Skin of body (tissue), 2 donors: ENCODE results near the genes PCDH11Y, TSPY3, DDX3Y, NLGN4Y, KDM5D and DAZ4.

- RAMPAGE, long total RNA = no peak
Measured at GRCh38 chrY:3367497-3368024, 211.3 kb upstream of the TGIF2LY start.

DNA sequence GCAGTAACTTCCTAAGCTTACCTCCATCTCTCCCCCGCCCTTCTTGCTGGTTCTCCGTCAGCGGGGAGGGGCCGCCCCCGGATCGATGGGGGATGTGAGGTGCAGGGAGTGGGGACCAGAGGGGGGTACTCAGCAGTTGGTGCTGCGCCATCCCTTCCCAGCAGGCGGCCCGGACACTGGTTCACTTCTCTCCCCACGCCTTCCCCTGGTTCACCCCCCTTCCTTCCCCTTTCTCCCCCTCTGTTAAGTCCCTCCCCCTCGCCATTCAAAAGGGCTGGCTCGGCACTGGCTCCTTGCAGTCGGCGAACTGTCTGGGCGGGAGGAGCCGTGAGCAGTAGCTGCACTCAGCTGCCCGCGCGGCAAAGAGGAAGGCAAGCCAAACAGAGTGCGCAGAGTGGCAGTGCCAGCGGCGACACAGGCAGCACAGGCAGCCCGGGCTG lies at the start of gene PCDH11Y:
Gene PCDH11Y, plus strand, starts transcription at position 296 of the 440 bp plus-strand sequence.
- RAMPAGE, long total RNA = no peak

- RAMPAGE, long total RNA = no peak
Measured at GRCh38 chrY:7322122-7322566, 410.6 kb upstream of the AMELY start.

DNA sequence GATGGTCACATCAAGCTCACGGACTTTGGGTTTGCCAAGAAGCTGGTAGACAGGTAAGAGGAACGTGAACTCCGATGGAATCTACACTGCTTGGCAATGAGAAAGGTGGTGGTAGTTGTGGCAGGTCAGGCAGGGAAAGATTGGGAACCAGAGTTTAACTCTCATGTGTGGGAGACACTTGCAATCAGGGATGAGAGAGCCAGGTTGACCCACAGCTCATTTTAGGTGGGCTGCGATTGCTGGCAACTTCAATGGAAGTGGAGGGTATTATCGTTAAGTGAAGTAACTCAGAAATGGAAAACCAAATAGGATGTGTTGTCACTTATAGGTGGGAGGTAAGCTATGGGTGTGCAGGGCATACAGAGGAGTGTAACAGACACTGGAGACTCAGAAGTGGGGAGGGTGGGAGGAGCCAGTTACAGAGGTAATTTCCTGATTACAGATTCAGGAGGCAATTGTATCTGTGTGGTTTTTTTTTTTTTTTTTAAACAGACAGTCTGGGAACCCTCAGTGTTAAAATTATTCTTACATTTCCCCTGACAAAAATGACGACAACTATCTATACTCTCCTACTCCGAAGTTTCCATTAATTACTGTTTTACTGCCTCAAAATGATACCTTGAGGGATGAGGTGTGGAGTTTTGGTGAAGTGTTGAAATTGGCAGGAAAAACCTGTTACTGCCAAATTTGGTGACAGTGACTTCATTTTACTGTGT lies 414.7 kb upstream of the AMELY start:
- RAMPAGE, long total RNA = no peak

DNA sequence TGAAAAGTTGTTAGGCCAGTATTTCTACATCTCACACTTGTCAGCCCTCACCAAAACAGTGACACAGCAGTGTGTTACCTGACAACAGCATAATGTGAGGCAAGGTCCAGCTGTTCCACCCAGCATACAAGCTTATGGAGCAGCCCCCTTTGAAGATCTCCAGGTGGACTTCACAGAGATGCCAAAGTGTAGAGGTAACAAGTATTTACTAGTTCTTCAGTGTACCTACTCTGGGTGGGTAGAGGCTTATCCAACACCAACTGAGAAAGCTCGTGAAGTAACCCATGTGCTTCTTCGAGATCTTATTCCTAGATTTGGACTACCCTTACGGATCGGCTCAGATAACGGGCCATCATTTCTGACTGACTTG lies 469.4 kb upstream of the TSPY4 start:
- RAMPAGE, long total RNA = no peak

GRCh38 chrY:9398148-9398568 lies at the start of gene TSPY3:
TSS of gene TSPY3 (plus strand) at chrY:9398421.
- RAMPAGE, long total RNA = no peak

DNA sequence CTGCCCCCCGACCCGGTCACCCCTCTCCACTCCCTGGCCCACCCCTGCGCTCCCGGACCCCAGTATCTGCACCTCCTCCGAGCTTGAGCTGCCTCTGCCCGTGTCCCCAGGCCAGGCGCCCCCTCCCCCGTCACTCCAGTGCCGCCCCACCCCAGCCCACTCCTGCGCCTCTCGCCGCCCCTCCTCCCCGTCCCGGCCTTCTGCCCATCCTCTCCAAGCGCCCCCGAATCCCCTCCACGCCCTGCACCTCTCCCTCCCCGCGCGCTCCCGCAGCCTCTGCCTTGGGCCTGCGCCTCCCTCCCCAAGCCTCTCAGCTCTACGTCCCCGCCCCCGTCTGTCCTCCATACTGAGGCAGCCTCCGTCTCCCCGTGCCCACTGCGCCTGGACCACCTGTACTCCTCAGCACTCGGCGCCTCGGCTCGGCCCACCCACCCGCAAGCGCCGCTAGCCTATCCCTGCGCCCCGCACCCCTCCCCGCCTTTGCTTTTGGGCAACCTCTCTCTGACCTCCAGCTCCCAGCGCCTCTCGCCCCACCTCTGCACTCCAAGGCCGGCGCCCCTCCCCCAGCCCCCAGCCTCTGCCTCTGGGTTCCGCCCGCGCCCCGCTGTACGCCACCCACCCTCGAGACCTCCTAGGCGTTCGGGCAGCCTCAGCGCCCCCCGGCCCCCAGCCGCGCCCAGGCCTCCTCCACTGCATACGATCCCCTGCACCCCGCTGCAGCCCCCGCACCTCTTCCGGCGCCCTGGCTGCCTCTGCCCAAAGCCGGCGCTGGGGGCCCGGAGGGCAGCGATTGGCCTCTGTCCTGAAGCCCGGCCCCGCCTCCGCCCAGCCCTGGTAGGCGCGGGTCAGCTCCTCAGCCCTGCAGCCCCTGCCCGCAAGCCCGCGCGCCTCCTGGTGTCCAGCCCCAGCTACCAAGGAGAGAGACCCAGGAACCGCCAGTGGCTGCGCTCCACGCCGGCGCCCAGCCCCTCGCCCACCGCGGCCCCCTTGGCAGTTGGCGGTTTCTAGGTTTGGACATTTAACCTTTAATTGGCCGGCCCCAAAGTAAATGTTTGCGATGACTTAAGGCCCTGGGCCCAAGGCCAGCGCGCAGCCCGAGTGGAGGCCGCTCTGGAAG lies 279.9 kb upstream of the USP9Y start:
- RAMPAGE, long total RNA = no peak

GRCh38 chrY:12904350-12905011 lies at the start of gene DDX3Y:
TSS of gene DDX3Y (plus strand) at chrY:12904868.
- RAMPAGE, long total RNA = no peak

DNA sequence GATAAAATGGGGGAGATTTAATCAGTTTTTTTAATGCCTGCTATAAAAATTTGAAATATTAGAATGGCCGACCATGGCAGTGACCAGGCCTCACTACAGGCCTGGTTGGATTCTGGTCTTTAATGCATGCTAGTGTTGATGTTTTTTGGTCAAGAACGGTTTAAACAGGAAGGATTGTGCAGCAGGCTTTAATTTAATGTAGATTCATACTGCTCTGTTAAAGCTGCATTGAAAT lies 14.2 kb downstream of the DDX3Y start:
- RAMPAGE, long total RNA = no peak

GRCh38 chrY:14524077-14525412 lies at the start of gene NLGN4Y:
TSS of gene NLGN4Y (plus strand) at chrY:14524529.
- RAMPAGE, long total RNA = no peak

GRCh38 chrY:19322727-19323038 lies 421.8 kb downstream of the KDM5D start:
- RAMPAGE, long total RNA = no peak

DNA sequence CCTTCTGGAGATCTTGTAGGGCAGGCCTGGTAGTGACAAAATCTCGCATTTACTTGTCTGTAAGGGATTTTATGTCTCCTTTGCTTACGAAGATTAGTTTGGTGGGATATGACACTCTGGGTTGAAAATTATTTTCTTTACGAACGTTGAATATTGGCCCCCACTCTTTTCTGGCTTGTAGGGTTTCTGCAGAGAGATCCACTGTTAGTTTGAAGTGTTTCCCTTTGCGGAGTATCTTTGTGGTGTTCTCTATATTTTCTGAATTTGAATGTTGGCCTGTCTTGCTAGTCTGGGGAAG lies 55.8 kb downstream of the KDM5D start:
- RAMPAGE, long total RNA = no peak

GRCh38 chrY:19744619-19745465 lies at the start of gene KDM5D:
TSS of gene KDM5D (minus strand) at chrY:19744726.
- RAMPAGE, long total RNA = no peak

- RAMPAGE, long total RNA = no peak
Measured at GRCh38 chrY:24833522-24834121, at the start of gene DAZ4. TSS of gene DAZ4 (plus strand) at chrY:24833919.